Thoracic aorta (tissue), 1 donor: Measurements from ENCODE around the genes MTMR11, RPRD2 and MLLT11.

GRCh38 chr1:149884013-149884510 lies 2.4 kb downstream of the H2BC21 start:
- RAMPAGE, long total RNA, result no peak

GRCh38 chr1:149936179-149937088 lies at the start of gene MTMR11:
MTMR11 (minus strand) TSS chr1:149936879.
- RAMPAGE, long total RNA, result start-site peak on the minus strand at chr1:149936837-149936852, 32 reads; start-site peak on the minus strand at chr1:149936858-149936869, 81 reads

GRCh38 chr1:150021192-150021785 lies 10.8 kb upstream of the OTUD7B start:
- RAMPAGE, long total RNA, result no peak

DNA sequence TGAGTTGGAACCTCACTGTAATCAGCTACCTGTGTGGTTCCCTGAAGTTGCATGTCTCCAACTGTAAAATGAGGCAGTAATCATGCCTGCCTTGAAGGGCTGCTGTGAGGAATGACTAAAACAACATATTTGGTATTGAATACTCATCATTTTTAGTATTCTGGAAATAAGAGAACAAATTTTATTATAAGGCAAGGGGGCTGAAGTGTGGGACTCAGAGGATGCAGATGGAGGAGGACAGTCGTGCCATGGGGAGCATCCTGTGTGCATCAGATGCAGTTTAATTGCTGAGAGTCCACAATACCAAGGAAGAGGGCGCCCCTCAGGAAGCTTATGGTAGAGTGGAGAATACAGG lies 8.2 kb downstream of the PLEKHO1 start:
- RAMPAGE, long total RNA, result no peak

DNA sequence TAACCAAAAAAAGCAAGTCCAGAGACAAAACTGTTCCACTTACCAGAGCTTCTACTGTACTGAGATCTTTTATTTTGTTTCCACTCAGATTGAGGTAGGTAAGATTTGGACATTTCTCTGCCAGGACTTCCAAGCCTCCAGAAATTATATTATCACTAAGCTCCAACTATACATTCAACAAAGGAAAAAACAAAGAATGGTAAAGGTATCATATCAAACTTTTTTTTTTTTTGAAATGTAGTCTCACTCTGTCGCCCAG lies 5.5 kb downstream of the ANP32E start:
- RAMPAGE, long total RNA, result start-site peak on the minus strand centred at position 108 of the sequence, 100 bp wide, 33 reads

DNA sequence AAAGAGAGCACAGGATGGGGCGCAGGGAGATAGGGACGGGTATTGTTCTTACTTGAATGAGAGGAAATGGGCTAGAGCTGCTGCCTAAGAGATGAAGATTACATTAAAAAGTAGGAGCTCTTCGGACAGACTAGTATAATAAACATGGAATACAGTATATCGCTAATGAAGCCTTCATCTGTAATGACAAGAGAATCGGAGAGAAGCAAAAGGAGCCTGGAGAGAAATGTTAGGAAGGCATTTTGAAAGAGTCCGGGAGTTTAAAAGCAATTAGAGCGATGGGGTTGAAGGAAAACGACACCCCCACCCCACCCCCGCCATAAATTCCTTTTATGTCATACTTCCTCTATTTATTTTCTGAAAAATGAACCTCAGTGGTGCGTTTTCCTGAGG lies 525 bp upstream of the APH1A start:
- RAMPAGE, long total RNA, result no peak

DNA sequence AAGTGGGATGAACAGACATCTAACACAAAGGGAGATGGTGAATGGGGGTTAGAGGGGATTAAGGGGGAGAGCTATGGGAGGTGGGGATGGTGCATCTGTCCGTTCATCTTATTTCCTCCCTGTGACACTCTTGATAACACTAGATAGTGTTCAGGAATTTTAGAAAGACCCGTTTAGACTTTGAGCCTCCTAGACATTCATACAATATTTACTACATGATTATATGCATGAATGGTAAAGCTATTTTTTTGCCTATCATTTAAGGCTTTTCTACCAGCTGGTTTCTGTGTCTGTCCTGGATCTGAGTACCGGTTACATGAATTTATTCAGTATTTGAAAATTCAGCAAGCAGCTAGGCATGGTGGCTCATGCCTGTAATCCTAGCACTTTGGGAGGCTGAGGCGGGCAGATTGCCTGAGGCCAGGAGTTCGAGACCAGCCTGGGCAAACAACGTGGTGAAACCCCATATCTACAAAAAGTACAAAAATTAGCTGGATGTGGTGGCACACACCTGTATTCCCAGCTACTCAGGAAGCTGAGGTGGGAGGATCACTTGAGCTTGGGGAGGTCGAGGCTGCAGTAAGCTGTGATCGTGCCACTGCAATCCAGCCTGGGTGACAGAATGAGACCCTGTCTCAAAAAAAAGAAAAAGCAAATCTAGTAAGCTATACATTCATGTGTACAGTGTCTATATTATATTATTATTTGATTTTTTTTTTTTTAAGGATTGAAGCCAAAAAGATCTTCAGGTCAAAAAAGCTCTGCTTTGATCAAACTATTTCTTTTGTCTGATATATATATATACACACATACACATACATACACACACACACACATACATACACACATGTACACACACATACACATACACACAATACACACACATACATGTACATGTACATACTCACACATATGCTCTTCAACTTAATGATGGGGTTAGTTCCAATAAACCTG lies 17.2 kb upstream of the RPRD2 start:
- RAMPAGE, long total RNA, result no peak

GRCh38 chr1:150363766-150364269 lies at the start of gene RPRD2:
RPRD2 (plus strand) TSS chr1:150364147.
- RAMPAGE, long total RNA, result start-site peak on the plus strand at chr1:150364150-150364206, 32 reads

DNA sequence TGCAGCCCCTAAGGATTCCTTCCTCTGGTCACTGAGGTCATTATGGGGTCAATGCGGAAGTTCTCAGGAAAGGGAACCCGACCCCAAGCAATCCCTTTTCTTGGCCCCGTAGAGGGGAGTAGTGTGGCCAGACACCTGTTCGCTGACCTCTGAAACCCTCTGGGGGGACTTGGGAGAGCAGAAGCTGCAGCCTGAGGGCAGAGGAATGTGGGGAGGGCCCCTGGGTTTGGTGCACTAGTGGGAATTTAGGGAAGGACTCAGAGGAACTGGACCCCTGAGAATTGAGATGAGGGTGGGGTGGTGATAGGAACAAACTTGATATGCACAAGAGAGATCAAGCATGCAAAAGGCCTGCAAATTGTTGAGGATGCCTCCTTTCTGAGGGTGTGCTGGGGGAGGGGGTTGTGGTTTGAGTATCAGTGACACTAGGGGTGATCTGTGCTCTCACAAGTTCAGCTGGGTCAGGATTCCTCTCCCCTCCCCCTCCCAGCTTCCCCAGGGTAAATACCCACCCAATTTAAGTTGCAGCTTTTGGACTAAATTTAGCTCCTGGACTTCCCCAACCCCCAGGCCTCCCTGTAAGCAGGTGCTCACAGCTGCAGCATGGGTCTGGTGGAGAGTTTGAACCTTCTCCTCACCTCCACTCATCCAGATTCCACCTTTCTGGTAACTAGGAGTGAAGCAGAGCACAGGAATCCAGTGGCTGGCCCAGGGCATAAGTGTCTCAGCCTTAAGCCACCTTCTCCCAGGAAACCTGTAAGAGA lies 13.4 kb downstream of the ADAMTSL4 start:
- RAMPAGE, long total RNA, result no peak

DNA sequence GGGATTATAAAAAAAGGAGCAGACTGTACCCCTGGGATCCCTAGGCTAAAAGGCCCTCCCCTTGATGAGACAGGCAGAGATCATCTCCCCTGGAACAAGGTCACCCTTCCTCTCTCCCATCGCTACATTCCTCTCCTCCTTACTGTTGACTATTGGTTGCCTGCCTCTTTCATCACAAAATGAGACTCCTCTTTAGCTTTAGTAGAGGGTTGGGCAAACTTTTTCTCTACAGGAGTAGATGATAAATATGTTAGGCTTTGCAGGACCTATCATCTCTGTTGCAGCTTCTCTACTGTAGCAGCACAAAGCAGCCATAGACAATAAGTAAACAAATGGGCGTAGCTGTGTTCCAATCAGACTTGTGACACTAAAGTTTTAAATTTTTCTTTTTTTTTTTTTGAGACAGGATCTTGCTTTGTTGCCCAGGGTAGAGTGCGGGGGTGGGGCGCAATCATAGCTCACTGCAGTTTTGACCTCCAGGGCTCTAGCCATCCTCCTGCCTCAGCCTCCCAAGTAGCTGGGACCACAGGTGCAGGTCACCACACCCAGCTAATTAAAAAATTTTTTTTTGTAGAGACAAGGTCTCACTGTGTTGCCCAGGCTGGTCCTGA lies 15.0 kb downstream of the ADAMTSL4 start:
- RAMPAGE, long total RNA, result no peak

DNA sequence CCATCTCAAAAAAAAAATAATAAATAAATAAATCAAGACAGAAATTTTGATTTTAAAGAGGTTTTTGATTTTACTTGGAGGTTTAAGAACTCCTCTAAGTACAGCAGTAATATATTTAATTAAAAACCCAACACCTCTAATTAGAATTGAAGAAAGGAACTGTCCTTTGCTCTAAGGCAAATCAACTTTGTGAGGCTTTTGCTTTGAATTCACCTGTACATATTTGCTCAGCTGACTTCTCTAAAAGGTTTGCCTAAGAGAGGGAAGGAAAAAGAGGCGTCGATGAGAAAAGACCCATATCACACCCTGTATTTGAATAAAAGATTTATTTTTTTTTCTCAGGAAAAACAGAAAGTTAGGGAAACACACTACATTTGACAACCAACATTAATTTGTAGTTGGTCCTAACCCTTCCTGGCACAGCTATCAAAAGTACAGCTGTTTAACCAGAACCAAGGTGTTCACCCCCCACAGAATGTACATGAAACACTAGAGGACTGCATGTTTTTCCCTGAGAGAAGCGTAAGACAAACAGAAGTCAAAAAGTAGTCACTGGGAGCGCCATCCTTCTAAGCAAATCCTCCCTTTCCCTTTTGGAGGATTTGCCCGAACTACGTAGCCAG lies 5.1 kb downstream of the MCL1 start:
- RAMPAGE, long total RNA, result no peak

GRCh38 chr1:150692740-150693072 lies 4.2 kb downstream of the GOLPH3L start:
- RAMPAGE, long total RNA, result no peak

DNA sequence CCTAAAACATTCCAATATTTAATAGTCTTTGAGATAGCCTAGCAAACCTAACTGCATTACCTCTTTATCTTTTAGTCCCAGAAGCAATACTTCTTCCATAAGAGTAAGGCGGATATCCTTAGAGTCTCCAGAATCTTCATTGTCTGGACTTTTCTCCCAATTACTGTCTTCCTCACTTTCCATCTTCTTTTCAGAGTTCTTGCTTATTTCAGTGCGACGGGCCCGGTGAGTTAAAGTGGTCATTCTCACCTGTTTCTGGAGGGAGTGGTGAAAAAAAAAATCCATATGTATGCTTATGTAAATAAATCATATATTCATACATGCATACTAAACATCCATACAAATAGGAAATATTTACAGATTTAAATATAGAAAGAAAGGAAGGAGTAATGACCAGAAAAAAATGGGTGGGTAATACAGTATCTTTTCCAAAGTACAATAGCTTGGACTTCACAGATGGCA lies 2.3 kb downstream of the GOLPH3L start:
- RAMPAGE, long total RNA, result no peak

GRCh38 chr1:150768314-150768647 lies 2.7 kb upstream of the CTSS start:
- RAMPAGE, long total RNA, result no peak

GRCh38 chr1:150942843-150943042 lies 16.6 kb downstream of the SETDB1 start:
- RAMPAGE, long total RNA, result no peak

- RAMPAGE, long total RNA, result no peak
Observed at GRCh38 chr1:151012915-151013516, 4.8 kb downstream of the PRUNE1 start.

DNA sequence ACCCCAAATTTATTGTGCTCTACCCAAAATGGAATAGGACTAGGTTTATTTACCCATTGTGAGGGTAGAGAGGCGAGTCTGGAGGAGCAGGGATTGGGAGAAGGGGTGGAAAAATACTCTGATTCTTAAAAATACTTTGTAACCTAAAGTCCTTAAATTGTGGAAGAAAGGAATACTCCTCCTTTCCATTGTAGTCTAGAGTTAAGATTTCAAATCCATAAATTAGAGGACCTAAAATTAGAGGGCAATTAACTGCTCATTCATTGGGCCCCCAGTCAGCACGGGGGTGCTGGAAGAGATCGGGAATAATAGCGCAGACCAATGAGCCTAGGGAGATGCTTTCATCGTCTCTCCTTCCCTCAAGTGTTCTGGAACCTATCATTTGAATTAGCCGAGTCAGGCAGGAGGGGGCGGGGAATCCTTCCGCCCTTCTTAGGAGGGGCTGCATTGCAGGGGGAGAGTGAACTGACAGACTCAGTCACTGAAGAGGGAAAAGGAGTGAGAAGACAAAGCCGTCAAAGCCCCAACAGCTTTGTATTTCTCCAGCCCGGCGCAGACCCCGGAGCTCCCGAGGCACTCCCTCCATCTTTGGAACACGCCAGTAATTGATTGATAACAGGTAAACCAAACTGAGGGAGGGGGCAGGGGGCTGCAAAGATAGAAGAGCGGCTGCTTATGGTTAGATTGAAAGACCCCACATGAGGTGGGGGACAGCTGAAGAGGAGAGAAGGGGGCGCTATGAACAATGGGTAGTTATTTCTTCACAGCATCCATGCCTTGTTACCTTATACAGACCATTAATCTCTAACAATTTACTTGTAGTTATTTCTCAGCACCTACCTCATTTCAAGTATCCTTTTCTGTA lies at the start of gene MLLT11:
MLLT11 (plus strand) TSS at position 463 of the 865 bp plus-strand sequence.
- RAMPAGE, long total RNA, result start-site peak on the plus strand centred at position 451 of the sequence, 12 bp wide, 20 reads

- RAMPAGE, long total RNA, result no peak
Observed at GRCh38 chr1:151168929-151169147, 2.9 kb downstream of the SCNM1 start.

GRCh38 chr1:151304080-151304433 lies 22.0 kb downstream of the ZNF687 start:
- RAMPAGE, long total RNA, result no peak

- RAMPAGE, long total RNA, result no peak
Observed at GRCh38 chr1:151313718-151314730, 13.2 kb downstream of the PI4KB start.